ENCODE measurements around a stretch of chr1.

GRCh38 chr1:225425148-225425923 is 2.5 kb downstream of the LBR start:
- PRO-cap, result no peak

DNA sequence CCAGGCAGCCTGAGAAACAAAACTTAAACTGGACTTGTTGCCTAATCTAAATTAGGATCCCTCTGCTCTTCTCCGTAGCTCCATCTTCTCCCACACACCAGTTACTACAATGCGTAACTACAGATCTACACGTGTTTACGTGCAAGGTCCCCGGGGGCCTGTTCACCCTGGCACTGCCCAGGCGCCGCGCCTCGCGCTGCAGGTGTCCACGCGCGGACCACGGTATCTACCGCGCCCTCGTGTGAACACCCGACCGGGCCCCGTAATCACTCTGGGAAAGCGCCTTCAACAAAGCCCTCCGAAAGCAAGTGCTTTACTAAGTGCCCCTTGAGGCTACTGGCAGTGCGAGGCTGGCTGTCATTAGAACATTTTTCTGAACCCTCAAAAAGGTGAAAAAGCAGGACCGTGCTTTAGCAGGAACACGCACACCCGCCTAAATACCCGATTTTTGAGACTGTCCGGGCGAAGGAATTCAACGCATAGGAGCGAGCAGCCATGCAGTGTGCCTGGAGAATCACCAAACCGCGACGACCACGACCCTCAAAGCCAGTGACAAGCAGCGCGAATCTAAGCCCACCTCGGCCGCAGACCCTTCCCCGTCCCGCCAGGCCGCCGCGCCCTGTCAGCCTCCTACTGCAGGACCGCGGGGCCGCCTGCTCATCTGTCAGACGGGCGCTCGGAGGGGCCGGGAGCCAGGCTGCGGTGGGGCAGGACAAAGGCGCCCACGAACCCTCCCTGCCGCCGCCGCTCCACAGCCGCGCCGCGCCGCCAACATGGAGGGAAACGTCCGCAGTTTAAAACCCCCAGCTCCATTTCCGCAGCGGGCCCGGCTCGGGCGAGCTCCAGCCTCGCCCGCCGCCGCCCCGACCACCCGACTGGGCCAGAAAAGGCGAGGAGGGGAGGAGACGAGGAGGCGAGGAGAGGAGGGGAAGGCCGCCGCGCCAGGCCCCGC is 672 bp downstream of the LBR start:
- PRO-cap, result bidirectional peak, plus-strand start at position 342 of the sequence, minus-strand start at position 111 of the sequence; bidirectional peak, plus-strand start at position 660 of the sequence, minus-strand start at position 663 of the sequence; bidirectional peak, plus-strand start at position 883 of the sequence, minus-strand start at position 877 of the sequence

- PRO-cap, result no peak
Observed at GRCh38 chr1:225435971-225436463, 8.2 kb upstream of the LBR start.

DNA sequence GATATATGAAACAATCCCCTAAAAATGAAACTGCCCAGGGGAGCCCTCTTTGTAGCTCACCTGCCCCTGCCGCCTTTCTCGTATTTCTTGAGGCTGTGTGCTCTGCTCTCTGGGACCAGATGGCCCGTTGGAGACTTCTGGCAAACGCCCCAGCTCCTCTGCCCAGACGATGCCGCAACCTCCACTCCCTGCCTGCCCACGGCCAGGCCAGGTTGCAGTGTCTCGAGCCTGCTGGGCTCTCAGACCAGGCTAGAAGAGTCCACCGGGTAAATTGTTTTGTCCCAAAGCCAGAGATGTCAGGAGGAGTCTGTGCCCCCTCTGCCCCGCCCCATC is 33.6 kb upstream of the LBR start:
- PRO-cap, result no peak

DNA sequence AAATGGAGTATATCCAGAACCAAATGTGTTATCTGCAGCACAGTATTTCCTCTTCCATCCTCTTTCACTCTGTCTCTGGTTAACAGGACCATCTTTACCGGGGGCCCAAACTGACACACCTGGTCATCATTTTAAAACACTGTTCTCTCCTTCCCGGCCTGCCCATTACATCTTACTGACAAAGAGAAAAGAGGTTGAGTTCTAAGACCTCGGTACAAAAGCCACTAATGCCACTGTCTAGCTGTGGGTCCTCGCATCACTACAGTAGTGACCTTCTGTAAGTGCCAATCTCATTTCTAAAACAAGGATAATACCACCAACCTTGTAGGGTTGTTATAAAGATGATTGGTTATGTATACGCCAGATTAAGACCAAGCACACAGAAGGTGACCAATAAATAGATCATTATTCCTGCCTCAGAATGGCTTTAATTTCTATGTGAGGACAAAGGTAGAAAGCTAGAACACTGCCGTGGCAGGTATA is 103.6 kb downstream of the ENAH start:
- PRO-cap, result no peak

GRCh38 chr1:225634394-225635049 is 18.4 kb downstream of the ENAH start:
- PRO-cap, result no peak

GRCh38 chr1:225651887-225652484 is 937 bp downstream of the ENAH start:
- PRO-cap, result no peak

DNA sequence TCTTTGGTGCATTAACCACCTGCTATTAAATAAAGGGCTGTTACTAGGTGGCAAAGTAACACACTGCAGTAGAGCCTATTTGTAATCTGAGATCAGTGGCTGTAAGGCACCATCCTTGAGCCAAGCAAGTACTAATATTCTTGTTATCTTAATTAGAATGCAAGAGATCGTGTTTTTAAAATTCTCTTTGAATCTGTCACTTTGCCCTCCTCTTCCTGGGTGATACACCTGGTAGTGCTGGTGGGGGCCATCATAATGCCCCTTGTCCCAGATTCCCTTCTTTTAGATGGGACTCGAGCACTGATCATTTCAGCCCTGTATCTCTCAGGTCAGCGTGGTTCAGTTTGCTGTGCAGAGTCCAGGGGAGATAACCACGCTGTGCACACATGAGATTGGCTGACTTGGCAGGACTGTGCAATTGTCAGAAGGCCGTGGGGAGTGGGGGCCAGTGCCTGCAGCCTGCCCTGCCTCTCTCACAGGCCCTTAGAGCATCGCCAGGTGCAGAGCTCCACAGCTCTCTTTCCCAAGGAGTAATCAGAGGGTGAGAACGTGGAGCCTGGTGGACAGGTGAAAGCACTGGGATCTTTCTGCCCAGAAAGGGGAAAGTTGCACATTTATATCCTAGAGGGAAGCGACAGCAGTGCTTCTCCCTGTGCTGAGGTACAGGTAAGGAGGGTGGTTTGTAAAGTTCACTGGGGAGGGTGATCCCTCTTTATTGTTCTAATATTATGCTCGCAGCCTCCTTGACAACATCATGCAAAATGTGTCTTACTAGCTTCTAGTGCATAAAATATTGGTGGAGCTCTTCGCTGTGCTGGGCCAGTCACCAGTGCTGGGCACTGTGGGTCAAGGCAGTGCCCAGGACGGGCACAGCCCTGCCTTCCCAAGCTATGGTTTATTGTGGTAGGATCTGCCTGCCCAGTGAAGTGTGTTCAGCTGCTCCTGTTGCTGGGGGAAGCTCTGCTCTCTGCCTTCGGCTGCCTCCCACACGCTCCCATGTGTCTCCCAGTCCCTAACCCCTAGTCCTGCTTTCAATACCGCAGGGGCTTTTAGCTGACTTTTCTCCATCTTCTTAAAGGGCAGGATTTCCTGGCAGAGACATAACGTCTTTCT is 15.3 kb downstream of the EPHX1 start:
- PRO-cap, result no peak

- PRO-cap, result no peak
Observed at GRCh38 chr1:225879450-225880606, 2.4 kb downstream of the TMEM63A start.

DNA sequence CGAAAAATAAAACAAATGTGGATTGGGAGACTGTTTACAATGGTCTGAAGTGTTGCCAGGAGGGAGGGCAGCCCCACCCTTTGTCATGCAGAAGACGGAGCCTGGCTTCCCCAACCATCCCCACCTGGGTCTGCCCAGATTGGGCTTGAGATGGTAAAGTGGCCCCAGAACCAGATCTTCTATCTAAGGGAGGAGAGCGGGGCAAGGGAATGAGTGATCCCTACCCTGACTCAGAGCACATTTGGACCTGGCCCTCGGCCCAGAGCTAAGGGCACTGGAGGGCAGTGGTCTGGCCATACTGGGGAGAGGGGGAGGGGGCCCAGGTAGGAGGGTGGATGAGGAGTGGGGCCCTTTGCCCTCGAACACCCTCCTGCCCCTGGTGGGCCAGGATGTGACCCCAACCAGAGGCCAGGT is 1.4 kb upstream of the LEFTY1 start:
- PRO-cap, result no peak

DNA sequence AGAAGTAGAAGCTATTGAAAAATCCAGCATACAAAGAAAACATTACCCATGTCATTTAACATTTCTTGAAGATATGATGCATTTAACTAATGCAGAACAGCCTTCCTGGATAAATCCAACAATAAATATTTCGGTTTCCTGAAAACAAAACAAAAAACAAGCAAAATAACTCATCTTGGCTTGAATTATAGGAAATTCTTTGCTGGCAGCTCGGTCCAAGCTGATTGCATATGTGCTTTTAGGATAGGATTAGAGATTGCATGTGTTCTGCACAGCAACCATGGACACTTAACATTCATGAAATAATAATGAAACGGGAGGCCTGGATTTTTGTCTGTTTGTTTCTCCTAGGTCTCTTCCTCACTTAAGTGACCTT is 1.6 kb upstream of the H3-3A start:
- PRO-cap, result no peak

DNA sequence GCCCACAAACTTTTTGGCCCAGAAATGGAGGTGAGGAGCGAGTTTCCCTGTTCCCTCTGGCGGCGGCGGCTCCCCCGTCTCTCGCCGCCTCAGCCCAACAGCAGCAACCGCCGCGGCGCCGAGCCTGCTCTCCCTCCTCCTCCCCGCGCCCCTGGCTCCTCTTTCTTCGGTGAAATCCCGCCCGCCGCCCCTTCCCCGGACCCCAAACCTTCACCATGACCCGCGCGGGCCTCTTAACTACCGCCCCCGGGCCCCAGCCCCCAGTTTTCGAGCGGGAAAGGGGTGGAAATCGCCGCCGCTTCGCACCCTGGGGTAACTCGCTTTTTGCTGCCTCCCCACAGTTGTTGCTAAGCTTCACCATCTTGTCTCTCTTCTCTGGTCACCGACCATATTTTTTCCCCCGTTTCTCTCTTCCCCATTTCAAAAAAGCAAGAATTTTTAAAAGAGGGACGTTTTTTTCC is 433 bp downstream of the H3-3A start:
- PRO-cap, result bidirectional peak, plus-strand start at position 263 of the sequence, minus-strand start at position 349 of the sequence

- PRO-cap, result no peak
Observed at GRCh38 chr1:226066003-226067069, 3.8 kb downstream of the H3-3A start.

DNA sequence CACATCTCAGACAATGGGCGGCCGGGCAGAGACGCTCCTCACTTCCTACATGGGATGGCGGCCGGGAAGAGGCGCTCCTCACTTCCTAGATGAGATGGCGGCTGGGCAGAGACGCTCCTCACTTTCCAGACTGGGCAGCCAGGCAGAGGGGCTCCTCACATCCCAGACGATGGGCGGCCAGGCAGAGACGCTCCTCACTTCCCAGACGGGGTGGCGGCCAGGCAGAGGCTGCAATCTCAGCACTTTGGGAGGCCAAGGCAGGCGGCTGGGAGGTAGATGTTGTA is 52.8 kb downstream of the H3-3A start:
- PRO-cap, result no peak

GRCh38 chr1:226134618-226135746 is 51.6 kb downstream of the ACBD3 start:
- PRO-cap, result no peak

DNA sequence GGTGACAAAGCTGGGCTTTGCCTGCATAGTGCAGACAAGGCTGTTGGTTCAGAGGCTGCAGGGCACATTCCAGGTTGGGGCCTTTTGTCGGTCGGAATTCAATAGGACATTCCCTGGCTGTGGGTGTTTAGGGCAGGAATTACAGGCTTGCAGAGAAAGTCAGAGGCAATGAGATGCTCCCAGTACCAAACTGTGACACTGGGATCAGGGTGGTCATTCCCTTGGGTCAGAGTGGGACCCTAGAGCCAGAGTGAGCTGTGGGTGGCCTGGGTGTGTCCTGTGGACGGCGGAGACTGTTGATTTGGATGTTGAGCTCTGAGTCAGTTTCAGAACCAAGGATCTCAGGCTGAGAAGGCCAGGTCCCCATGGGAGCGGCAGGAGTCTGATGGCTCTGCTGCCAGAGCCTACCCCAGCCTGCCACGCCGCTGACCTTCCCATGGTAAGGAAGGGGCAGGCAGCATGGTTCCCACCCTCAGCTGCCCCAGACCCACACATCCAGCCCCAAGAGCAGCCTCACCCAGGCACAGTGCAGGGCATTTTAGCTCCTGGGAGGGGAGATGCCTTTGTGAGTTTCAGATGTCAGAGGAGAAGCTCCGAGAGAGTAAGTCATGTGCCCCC is 56.3 kb downstream of the STUM start:
- PRO-cap, result no peak

- PRO-cap, result no peak
Observed at GRCh38 chr1:226657608-226658067, 81.4 kb downstream of the ITPKB start.

- PRO-cap, result no peak
Observed at GRCh38 chr1:226662679-226663552, 76.2 kb downstream of the ITPKB start.

- PRO-cap, result no peak
Observed at GRCh38 chr1:226696772-226697737, 42.0 kb downstream of the ITPKB start.

GRCh38 chr1:226704480-226705002 is 34.5 kb downstream of the ITPKB start:
- PRO-cap, result no peak

Data from SEM (cell line).